Jurkat, Clone E6-1 (cell line): ENCODE results near the genes ADNP and ZFP64.

DNA sequence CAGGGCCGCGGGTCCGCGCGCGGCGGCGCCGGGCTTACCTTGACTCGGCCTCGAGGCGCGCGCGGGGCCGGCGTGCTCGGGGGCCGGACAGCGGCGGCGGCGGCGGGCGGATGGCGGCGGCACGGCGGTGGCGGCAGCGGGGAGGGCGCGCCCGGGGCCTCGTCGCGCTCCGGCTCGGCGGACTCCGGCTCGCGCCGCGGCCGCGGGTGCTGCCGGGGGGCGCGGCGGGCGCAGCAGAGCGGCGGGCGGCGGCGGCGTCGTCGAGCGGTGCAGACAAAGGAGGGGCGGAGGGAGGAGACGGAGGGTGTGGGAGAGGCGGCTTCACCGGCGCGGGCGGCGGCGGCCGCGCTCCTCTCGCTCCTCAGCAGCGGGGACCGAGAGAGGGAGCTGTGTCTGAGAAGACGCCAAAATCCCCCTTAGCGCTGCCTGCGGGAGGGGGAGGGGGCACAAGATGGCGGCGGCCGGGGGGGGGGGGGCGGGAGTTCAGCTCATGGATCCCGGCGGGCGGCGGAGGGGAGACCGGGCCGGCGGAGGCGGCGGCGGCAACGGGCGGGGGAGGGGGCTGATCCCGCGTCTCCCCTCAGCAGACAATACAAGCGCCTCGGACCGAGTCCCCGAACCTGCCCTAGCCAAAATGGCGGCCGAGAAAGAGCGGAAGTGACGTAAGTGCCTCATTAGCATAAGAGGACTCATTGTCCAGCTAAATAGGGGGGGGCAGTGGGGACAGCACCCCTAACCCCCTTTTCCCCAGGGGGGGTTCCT is at the start of gene ADNP:
Gene ADNP (minus strand): TSS at position 650 of the 762 bp plus-strand sequence.
- RRBS = under 1% methylated on average over 32 of the region's 104 CpGs

- RRBS = no CpG with 5 or more reads among the region's 2 CpGs
Measured at GRCh38 chr20:50949427-50950114, 8.8 kb downstream of the DPM1 start.

DNA sequence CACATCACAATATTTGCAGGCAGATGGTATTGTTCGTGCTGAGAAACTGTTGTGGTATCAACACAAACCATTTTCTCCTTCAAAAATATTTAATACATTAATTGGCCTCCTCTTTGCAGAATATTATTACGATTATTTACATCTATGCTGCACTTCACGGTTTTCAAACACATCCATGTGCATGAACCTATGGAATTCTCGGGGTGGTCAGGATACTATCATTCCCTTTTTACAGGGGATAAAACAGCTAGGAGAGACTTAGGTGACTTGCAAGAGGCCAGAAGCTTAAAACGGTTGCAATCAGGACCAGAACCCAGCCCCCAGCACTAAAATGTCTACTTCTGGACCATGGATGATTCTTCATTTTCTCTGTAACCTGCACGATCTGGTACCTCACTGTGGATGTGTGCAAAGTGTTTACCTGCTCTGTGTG is 85.0 kb upstream of the KCNG1 start:
- RRBS = no CpG with 5 or more reads among the region's 6 CpGs

GRCh38 chr20:51286467-51286972 is 256.0 kb downstream of the NFATC2 start:
- RRBS = no CpG with 5 or more reads among the region's 3 CpGs

- RRBS = 84% methylated on average over 5 of the region's 35 CpGs
Measured at GRCh38 chr20:51431946-51432673, 110.4 kb downstream of the NFATC2 start.

DNA sequence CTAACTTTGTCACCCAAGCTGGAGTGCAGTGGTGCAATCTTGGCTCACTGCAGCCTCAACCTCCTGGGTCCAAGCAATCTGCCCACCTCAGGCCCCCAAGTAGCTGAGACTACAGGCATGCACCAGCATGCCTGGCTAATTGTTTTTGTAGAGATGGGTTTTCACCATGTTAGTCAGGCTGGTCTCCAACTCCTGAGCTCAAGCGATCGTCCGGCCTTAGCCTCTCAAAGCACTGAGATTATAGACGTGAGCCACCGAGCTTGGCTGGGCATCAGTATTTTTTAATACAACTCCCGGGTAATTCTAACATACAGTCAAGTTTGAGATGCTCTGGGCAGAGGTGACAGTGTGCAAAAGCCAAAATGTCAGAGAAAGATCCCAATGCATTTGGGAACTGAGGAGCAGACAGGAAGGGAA is 73.5 kb downstream of the NFATC2 start:
- RRBS = no CpG with 5 or more reads among the region's 6 CpGs

DNA sequence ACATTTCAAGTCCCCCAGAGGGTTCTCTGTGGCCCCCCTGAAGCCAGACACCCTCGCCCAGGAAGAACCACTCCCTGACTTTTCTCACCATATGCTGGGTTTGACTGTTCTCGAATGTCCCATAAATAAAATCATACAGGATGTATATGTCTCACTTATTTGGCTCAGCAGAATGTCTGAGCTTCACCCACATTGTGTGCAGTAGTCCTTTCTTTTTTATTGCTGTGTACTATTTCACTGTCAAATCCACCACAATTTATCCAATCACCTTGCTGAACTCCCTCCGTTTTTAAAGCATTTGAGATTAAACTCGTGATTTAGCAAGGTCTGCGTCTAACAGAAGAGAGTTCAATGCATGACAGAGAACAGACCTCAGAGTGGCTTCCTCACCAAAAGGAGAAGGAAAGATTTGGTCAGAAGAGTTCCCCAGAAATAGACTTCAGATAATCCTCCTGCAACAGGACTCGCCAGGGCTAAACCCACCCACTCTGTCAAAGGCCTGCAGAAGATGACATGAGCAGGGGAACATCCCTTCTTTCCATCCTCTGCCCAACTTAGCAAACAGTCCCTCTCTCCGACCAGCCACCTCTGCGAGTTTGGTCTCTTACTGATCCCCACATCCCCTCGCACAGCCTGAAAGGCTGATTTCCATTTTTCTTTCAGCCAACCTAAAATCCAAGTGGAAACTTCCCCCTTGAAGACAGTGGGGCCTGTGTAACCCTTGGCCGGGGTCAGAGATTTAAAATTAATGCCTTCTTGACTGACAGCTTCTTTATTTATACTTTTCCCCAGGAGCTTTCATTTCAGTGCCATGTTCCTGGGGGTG is 7.6 kb downstream of the NFATC2 start:
- RRBS = no CpG with 5 or more reads among the region's 10 CpGs

- RRBS = no CpG with 5 or more reads among the region's 17 CpGs
Measured at GRCh38 chr20:51540920-51541927, 1.3 kb downstream of the NFATC2 start.

GRCh38 chr20:51560515-51561114 is 18.1 kb upstream of the NFATC2 start:
- RRBS = no CpG with 5 or more reads among the region's 10 CpGs

- RRBS = no CpG with 5 or more reads among the region's 16 CpGs
Measured at GRCh38 chr20:51583500-51584000, 41.0 kb upstream of the NFATC2 start.

- RRBS = no CpG with 5 or more reads among the region's 3 CpGs
Measured at GRCh38 chr20:51760925-51761214, 7.3 kb downstream of the ATP9A start.

DNA sequence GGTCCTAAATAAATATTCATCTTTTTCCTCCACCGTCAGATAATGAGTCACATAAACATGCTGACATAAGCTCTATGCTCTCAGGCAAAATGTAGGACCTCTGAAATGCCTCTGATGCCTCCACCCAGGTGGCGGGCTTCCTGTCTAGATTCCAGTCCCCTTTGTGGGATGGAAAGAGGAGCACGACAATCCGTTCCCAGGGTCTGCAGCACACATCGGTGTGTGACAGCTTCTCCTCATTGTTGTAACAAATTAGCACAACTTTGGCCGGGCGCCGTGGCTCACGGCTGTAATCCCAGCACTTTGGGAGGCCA is 7.0 kb downstream of the ATP9A start:
- RRBS = no CpG with 5 or more reads among the region's 9 CpGs

DNA sequence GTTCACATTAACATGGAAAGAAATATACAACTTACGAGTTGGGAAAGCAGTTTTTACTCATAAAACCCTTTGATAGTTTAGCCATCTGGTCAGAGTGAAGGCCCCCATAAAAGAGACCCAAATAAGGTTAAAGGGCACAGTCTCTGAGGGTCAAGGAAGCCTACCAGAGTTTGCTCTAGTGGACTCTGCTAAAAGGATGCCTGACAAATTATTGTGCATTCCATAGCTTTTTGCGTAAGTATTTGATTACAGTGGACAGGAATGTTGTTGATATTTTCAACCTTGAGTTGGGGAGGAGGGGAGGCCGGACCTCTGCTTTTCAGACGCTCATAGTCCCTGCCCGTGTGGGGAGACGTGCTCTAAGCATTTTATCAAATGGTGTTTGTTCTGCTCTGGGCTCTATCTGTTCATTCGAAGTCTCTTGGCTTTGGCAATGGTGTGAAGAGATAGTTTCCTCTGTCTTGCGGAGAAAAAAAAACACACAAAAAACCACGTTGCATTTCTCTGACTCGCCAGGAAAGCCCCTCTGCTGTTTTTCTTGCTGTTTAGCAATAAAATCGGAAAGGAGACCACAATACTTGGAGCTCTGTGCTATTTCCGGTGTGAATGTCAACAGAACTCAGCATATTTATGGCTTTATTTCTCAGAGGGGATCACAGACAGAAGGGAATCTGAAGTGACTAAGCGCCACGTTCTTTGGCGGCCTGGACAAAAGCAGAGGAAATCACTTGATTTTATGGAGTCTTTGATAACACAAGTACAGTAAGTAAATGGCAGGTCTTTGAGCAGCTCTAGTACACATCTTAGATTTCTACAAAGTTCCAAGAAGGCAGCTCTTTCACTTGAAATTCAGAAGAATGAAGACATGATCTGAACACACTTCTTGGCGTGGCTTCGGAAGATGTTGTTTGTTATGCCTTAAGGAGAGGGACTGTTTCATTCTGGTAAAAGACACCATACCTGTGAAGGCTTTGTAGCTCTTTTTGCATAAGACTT is 159.8 kb downstream of the ZFP64 start:
- RRBS = no CpG with 5 or more reads among the region's 17 CpGs

DNA sequence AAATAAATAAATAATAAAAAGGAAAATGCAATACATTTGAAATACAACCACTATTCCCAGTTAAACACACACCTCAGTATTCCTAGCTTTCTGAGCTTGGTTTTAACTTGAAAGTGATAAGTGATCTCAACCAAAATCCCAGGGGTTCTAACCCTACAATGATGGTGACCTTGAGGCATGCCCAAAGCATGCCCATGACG is 96.9 kb downstream of the ZFP64 start:
- RRBS = no CpG with 5 or more reads among the region's 1 CpG

- RRBS = under 1% methylated on average over 32 of the region's 53 CpGs
Measured at GRCh38 chr20:52191438-52191914, at the start of gene ZFP64. TSS of gene ZFP64 (minus strand) at chr20:52191779.

DNA sequence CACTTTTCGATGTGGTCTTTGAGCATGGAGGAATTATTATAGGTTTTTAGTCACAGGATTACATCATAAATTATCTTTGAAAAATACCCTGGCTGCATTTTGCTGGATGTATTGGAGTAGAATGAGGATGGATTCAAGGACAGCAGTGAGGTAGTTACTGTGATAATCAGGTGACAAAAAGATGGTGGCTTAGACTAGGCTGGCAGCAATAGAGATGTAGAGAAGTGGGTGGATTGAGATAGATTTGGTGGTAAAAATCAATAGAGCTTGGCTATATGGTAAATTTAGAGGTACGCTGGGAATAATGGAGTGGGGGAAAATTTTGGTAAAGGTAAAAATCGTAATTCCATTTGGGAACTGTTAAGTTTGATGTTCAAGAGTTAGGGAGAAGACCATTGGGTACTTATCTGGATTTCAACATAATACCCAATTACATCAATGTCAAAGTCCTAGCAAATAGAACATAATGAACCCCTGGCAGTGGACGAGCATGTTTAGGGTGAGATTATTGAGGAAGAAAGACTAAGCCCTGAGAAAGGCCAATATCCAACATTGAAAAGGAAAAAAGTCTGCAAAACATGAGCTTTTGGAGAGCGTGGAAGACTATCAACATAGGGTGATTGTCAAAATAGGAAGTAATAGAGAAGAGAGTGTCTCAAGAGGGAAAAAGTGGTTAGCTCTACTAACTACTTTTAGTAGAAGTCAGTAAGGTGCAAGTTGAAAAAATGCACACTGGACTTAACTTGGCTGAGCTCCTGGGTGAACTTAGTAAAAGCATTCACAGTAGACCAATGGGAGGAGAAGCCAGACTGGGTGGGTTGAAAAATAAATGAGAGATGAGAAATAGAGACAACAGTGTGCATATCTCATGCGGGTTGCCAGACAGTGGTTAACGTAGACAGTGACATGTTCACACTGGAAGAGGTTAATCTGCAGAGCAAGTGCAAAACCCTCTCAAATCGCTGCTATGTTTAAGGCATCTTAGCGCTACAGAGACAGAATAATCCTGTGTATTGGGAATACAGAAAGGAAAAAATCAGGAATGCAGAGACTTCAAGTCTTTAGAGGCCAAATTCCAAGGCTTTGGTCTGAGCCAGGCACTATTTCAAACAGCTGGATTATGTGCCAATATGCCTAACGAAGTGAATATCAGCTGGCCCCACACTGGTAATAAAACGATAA is 106.7 kb downstream of the TSHZ2 start:
- RRBS = no CpG with 5 or more reads among the region's 11 CpGs

GRCh38 chr20:53117731-53118291 is 145.7 kb downstream of the TSHZ2 start:
- RRBS = no CpG with 5 or more reads among the region's 6 CpGs

GRCh38 chr20:53383660-53384443 is 209.8 kb downstream of the ZNF217 start:
- RRBS = no CpG with 5 or more reads among the region's 15 CpGs

DNA sequence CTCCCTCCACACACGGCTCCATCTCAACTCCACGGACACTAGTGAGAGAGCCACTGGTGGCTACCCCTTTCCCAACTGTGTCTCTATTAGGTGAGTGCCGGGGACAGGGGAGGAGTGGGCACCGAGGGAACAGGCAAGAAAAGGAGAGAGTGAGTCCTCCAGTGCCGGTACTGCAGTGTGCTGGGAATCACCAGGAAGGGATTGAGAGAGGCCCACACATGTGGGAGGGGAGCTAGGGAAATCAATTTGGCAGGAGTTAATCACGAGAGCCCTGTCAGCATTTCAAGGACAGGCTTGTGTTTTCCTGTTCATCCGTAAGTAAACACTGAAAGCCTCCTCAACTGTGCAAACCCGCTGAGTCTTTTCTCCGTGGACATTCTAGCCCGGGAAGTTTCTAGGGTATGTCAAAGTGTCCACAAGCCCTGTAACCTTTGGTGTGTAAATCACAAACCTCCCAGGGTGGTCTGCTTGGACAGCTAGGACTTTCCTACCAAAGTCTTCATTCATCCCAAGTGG is 149.3 kb downstream of the ZNF217 start:
- RRBS = 22% methylated on average over 3 of the region's 10 CpGs

DNA sequence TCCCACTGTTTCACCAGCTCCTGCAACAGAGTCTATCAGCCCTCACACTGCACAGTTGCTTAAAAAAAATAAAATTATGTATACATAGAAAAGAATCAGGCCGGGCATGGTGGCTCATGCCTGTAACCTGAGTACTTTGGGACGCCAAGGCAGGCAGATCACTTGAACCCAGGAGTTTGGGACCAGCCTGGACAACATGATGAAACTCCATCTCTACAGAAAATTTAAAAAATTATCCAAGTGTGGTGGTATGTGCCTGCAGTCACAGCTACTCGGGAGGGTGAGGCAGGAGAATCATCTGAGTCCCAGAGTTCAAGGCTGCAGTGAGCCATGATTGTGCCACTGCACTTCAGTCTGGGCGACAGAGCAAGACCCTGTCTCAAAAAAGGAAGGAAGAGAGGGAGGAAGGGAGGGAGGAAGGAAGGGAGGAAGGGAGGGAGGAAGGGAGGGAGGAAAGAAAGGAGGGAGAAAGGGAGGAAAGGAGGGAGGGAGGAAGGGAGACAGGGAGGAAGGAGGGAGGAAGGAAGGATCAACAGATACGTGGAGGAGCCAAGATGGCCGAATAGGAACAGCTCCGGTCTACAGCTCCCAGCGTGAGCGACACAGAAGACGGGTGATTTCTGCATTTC is 90.2 kb downstream of the ZNF217 start:
- RRBS = no CpG with 5 or more reads among the region's 10 CpGs